Fallopian tube (tissue), 1 donor: ENCODE results near the genes OAF, ARHGEF12 and SC5D.

DNA sequence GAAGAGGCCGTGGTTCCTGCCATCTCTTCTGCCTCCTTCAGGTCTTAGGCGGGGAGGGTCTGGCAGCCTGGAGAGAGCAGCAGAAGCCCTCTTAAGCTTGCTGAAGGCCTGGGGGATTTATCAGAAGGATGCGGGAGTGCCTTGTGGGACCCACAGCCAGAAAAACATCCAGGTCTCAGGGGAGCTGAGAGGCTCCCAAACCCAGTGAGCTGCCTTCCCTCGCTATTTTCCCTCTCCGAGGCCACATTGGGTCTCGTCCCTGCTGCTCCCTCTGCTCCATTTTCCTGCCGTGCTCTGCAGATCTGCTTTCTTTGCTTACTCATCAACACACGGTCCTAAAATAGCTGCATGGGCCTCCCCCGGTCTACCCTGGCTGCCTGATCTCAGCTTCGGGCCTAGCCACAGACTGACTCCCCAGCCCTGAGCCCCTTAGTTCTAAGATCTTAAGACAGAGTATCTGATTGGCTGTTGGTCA lies 53.5 kb upstream of the NECTIN1 start:
- PRO-cap, result no peak

DNA sequence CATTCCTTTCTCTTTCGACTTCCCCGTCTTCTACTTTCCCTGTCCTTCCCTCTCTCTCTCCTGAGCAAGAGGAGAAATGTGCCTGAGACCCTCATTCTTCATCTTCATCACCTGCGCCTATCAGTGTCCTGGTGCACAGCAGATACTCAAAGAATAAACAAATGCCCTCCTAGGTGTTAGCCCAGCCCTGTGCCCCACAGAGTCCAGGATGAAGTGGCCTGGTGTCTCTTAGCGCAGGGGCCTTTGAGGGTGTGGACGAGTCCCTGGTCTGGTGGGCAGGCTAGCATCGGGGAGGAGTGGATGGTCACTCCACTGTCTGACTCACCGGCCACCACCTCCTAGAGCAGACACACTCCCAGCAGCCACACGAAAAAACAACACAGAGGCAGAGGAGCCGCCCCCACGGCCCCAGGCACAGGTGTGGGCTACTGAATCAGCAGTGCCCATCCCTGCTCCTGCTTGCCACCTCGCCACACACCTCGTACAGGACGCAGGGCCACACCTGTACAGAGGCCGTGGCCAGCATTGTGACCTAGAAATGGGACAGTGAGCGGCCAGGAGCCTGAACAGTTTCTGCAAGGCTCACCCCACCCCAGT lies 14.1 kb downstream of the TRIM29 start:
- PRO-cap, result no peak

- PRO-cap, result no peak
These were observed 676 bp downstream of the TRIM29 start for GRCh38 chr11:120137125-120137749.

DNA sequence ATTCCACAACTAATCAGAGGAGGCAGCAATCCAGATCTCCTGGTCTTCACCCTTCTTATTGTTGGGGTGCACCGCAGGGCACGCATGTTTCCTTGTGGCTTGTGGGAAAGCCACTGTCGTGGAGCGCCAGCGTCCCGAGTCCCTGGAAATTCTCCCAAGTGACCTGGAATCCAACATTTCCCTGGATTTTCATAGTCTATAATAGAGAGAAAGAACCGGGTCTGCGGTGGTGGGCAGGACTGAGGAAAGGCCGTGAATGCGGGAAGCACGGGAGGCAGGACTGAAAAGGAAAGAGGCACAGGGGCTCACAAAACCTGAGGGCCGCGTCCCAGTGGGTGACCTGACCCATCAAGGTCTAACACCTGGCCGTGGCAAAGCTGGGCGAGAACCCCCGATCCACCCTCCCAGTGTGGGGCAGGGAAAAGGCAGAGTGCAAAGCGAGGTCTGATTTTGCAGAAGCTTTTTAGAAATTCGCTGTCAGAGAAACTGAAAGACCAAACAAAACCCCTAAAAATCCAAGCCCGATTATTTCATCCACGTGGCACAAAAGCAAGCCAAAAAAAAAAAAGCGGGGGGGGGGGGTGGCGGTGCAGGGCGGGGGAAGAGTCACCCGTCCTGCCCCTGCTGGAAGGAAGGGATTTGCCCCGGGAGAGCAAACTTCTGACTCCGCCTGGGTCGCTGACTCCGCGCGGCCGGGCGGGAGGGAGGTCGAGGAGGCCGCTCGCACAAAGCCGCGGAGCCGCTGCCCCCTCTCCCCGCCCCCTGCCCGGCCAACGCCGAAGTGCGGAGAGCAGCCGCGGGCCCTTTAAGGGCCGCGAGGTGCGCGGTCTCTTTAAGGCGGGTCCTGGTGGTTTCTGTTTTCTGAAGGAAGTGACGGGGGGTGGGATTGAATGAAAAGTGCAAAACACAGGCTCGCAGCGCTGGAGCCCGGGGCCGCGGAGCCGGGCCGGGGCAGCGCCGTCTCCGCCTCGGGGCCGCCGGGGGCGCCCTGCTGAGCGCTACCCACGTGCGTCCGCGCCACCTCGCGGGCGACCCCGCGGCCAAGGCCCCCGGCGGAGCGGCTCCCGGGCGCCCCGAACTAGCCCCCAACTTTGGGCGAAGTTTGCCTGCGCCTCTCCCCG lies at the start of gene OAF:
OAF (plus strand) TSS at position 920 of the 1,121 bp plus-strand sequence.
- PRO-cap, result unidirectional peak, minus-strand start at position 282 of the sequence; bidirectional peak, plus-strand start at position 920 of the sequence, minus-strand start at position 527 of the sequence

DNA sequence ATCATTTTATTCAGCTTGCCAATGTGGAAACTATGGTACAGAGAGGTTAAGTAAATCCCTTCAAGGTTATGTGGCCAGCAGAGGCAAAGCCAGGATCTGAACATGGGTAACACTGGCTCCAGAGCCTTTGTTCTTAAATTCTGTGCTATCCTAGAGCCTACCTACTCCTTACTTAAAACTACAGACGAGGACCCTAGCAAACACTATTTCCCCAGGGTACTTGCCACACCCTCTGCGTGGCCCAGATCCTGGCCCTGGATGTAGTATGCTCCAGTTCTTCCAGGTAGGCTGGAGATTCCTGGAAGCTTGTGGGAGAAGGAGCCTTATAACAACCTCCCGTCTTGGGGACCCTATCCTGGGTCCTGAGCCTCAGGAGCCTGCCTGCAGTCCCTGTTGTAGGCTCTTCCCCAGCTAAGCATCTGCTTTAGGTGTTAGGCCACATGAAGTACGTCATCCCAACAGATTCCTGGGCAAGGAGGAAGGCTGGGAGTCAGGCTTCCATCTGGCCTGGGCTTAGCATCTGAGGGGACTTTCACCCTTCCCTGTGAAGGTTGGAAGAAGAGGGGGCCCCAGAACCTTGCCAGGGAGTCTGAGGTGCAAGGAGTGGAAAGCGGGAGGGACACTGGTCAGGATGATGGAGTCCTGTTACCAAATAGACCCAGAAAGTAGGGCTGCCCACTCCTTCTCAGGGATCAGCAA lies 10.9 kb downstream of the OAF start:
- PRO-cap, result no peak

- PRO-cap, result no peak
These were observed 13.5 kb downstream of the OAF start for GRCh38 chr11:120224353-120224776.

- PRO-cap, result unidirectional peak, minus-strand start at chr11:120335775; unidirectional peak, minus-strand start at chr11:120335877; bidirectional peak, plus-strand start at chr11:120336255, minus-strand start at chr11:120336118
These were observed at the start of gene ARHGEF12 for GRCh38 chr11:120335445-120336617. ARHGEF12 (plus strand) TSS chr11:120336413.

GRCh38 chr11:120372233-120372462 lies 35.9 kb downstream of the ARHGEF12 start:
- PRO-cap, result no peak

DNA sequence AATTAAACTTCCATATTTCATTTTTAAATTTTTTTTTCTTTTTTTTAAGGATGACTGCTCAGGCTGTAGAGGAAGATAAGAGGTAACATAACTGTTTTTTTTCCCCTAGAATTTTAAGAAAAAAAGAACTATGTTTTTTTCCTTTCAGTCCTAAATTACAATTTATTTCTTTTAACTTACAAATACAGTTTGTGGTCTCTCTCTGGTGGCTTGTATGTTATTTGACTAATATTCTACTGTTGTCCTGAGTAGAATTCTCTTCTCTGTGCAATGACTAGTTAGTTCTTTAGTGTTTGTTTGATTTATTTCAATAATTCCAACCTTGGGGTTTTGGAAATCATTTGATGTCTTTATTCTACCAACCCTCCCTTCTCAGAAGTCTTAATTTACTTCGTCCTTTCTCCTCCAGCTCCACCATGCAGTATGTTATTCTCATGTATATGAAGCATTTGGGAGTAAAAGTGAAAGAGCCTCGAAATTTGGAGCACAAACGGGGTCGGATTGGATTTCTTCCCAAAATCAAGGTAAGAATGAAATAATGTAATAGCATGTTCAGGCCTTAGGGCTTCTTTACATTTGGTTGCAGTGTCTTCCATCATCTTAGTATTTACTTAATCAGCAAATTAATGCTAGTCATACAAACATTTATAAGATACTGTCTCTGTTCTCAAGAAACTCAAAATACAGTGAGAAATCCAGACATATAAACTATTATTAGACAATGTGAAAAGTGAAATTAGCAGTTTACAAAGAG lies 63.5 kb upstream of the GRIK4 start:
- PRO-cap, result no peak

- PRO-cap, result no peak
These were observed 33.5 kb upstream of the GRIK4 start for GRCh38 chr11:120477812-120478641.

DNA sequence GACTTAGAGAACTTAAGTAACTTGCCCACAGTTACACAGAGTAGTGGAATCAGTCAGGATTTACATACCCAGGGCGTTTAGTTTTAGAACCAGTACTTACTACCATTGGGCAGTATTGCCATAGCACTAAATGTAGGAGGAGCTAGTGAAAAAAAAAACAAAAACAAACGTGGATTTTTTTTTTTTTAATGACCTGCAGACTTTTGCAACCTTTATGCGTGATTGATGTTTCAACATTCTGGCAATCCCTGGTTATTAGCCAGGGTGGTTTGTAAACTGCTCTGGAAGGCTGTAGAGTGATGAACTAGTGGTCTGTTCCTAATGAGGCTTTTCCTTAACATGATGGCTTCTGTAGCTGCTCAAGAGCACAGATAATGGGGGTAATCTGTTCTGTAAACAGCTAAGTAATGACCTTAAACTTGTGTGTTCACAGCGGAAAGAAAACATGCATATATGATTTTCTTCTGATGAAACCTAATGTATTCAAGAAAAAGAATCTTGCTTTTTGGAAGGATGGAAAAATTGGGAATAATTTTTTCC lies 11.5 kb downstream of the TBCEL start:
- PRO-cap, result no peak

GRCh38 chr11:121292204-121293339 lies at the start of gene SC5D:
SC5D (plus strand) TSS chr11:121292771.
- PRO-cap, result bidirectional peak, plus-strand start at chr11:121292771, minus-strand start at chr11:121292571; unidirectional peak, plus-strand start at chr11:121293007; unidirectional peak, minus-strand start at chr11:121293100

GRCh38 chr11:121293763-121294278 lies 1.2 kb downstream of the SC5D start:
- PRO-cap, result no peak

- PRO-cap, result no peak
These were observed 15.9 kb upstream of the SORL1 start for GRCh38 chr11:121436074-121436743.

DNA sequence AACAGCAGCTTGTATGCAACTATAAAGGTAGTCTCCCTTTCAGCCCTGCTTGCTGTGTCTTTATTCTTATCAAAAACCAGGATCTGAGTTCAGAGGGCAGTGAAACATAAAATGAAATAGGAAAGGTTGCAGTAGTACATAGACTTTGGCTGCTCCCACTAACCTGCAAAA lies 1.1 kb upstream of the SORL1 start:
- PRO-cap, result no peak

- PRO-cap, result no peak
These were observed 56.3 kb downstream of the SORL1 start for GRCh38 chr11:121508452-121508818.

DNA sequence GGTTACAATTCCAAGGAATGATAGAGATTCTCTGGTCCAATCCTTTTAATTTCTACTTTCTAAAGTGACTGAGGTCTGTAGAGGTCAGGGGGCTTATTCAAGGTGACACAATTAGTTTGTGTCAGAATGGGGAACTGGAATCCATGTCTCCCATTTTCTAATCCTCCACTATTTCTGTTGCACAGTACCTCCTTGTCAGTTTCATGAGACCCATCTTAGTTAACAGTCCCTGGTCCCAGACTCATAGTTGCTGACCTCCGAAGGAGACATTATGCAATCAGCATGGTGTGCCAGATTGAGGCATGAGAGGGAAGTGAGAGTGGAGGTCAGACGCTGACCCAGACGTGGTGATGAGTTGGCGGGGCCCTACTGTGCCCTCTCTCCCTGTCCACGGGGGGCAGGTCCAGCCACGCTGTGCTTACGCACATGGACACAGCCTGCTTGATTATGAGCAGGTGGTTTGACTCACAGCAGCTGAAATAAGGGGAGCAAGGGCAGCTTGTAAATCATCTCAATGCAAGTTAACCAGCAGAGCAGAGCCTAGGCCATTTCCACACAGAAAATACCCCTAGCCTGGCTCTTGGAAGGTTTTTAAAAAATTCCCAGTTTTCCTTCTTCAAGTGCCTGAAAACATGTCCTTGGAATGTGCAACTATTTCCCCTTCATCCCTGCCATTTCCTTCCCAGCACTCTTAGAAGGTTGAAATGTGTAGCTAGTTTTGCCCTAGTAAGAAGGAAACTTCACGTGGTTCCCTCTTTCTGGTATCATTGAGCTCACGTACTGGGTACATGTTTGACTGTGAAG lies 123.2 kb downstream of the SORL1 start:
- PRO-cap, result no peak

DNA sequence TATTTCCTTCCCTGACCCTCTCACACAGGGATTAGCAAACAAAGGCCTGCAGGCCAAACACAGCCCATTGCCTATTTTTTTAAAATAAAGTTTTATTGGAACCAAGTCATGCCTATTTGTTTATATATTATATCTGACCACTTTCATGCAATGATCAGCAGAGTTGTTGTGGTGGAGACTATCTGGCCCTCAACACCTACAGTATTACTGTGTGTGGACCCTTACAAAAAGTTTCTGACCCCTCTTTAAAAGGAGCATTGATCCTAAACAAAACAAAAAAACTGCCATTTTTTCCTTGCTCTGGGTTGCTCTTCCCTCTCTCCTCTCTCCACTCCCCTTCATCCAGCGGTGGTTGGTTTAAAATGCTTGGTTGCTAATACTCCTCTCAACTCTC lies 168.0 kb downstream of the SORL1 start:
- PRO-cap, result no peak

GRCh38 chr11:121627537-121627854 lies 175.4 kb downstream of the SORL1 start:
- PRO-cap, result no peak

GRCh38 chr11:121673022-121673533 lies 221.0 kb downstream of the SORL1 start:
- PRO-cap, result bidirectional peak, plus-strand start at chr11:121673427, minus-strand start at chr11:121673317